CD14-positive monocyte (primary cell): ENCODE measurements around a stretch of chr12.

GRCh38 chr12:112175562-112176164 is 50.3 kb downstream of the TRAFD1 start:
- CAGE, long polyA plus RNA = no peak

- CAGE, long polyA plus RNA = no peak
Observed at GRCh38 chr12:112406619-112407249, 2.7 kb downstream of the RPL6 start.

GRCh38 chr12:112422370-112422958 is 3.7 kb downstream of the PTPN11 start:
- CAGE, long polyA plus RNA = no peak

DNA sequence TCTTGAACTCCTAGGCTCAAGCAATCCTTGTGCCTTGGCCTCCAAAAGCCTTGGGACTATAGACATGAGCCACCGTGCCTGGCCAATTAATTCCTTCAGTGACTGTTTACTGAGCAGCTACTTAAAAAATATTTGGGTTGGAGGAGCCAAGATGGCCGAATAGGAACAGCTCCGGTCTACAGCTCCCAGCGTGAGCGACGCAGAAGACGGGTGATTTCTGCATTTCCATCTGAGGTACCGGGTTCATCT is 170.6 kb upstream of the RPH3A start:
- CAGE, long polyA plus RNA = no peak

DNA sequence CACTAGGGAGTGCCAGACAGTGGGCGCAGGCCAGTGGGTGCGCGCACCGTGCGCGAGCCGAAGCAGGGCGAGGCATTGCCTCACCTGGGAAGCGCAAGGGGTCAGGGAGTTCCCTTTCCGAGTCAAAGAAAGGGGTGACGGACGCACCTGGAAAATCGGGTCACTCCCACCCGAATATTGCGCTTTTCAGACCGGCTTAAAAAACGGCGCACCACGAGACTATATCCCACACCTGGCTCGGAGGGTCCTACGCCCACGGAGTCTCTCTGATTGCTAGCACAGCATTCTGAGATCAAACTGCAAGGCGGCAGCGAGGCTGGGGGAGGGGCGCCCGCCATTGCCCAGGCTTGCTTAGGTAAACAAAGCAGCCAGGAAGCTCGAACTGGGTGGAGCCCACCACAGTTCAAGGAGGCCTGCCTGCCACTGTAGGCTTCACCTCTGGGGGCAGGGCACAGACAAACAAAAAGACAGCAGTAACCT is 170.2 kb upstream of the RPH3A start:
- CAGE, long polyA plus RNA = no peak

DNA sequence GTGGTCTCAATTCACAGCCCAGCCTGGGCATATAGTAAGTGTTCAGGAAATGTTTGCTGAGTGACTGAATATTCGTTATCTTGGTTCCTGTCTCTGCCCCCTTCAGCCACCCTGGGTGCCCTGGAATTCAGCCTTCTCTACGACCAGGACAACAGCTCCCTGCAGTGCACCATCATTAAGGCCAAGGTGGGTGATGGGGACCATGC is 27.8 kb upstream of the OAS1 start:
- CAGE, long polyA plus RNA = no peak

DNA sequence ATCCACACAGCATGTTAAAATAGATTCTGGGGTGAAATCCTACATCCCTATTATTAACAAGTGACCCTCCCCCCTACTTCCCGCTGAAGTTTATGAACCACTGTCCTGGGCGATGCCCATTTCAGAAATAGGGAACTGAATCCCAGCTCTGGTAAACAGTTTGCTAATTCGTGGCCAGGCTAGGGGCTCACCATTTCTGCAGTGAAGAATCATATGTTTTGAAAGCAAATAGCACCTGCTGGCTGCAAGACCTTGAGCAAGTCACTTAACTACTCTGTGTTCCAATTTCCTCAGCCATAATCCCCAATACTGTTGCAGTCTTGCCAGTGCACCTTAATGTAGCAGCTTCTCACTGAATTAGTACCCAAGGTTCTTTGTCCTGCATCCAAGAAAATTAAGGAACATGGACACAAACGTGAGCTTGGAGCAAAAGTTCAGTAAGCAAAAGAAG is 642 bp downstream of the OAS1 start:
- CAGE, long polyA plus RNA = no peak

GRCh38 chr12:112998879-112999612 is 20.7 kb downstream of the OAS2 start:
- CAGE, long polyA plus RNA = no peak

DNA sequence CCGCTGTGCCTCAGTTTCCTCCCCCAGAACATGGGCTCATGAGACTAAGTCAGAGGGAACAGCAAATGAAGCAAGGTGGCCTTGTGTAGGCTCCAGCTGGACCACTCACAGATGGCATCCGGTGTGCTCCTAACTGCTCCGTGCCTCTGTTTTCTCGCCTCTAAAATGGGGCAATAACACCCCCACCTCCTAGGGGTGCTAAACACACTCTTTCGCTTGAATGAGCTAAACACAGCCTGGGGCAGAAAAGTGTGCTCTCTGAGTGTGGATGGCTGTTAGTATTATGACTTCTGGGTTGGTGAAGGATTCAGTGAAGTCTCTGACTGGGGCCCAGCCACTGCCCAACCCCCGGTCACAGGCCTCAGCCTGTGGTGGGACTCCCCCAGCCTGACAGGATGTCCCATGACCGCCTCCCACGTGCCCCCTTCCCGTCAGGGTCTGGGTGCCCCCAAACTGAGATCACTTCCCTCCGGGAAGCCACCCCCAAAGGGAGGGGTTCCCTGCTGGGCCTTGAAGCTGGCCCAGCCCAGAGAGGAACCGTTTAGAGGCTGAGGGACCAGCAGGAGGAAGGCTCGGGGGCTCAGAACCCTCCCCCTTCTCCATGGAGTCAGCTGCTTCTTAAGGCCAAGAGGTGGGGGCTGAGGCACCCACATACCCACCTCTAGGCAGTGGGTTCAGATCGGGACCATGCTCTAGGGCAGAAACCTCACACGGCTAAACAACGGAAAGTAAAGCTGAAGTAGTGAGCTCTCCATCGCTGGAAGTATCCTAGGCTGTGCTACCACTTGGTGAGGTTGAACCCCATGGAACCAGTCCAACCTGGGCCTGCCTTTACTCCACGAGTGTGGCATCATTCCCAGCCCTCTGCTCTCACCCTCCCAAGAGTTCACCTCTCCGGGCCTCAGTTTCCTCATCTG is 13.7 kb downstream of the DTX1 start:
- CAGE, long polyA plus RNA = no peak

GRCh38 chr12:113152597-113153204 is 3.2 kb downstream of the CFAP73 start:
- CAGE, long polyA plus RNA = no peak

DNA sequence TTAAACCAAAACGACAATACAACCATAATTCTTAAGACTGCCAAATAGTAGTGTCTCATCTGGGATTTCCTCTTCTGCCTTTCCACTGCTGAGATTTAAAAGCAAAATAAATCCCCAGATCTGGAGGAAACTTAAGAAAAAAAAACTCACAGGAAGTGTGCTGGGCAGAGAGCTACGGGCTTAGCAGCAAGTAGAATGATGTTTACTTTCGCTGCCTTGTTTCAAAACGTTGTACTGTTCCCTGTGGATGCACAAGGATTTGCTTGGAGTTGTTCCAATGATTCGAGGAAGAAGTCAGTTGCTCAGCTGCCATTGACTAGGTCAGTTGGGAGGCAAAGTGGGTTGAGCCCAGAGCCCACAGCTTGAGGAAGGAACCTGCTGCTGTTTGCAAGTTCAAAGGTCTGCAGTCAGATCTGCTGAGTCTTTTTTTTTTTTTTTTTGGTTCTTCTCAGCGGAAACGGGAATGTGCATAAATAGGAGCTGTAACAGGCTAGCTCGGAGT is 1.8 kb downstream of the TPCN1 start:
- CAGE, long polyA plus RNA = no peak

DNA sequence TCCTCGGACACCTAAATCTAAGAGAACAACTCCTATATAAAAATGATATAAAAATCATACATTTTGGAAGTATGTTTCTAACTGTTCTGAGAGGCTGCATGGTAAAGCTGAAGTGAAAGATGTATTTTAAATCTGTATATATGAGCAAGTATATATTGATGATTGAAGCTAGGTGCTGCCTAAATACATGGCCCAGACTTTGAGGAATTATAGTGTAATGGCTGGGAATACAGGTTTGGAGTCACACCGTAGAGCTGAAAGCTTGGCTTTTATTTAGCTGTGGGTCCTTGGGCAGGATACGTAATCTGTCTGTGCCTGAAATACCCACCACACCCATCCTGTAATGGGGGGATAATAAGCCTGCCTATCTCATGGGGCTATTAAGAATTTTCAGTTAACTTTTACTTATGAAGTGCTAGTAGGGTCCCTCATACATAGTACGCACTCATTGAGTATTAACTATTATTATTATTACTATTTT is 2.7 kb downstream of the TPCN1 start:
- CAGE, long polyA plus RNA = no peak

GRCh38 chr12:113236470-113237248 is 15.4 kb downstream of the TPCN1 start:
- CAGE, long polyA plus RNA = no peak

GRCh38 chr12:113271707-113272908 is 50.8 kb downstream of the TPCN1 start:
- CAGE, long polyA plus RNA = no peak

- CAGE, long polyA plus RNA = no peak
Observed at GRCh38 chr12:113276967-113277737, 55.9 kb downstream of the TPCN1 start.

DNA sequence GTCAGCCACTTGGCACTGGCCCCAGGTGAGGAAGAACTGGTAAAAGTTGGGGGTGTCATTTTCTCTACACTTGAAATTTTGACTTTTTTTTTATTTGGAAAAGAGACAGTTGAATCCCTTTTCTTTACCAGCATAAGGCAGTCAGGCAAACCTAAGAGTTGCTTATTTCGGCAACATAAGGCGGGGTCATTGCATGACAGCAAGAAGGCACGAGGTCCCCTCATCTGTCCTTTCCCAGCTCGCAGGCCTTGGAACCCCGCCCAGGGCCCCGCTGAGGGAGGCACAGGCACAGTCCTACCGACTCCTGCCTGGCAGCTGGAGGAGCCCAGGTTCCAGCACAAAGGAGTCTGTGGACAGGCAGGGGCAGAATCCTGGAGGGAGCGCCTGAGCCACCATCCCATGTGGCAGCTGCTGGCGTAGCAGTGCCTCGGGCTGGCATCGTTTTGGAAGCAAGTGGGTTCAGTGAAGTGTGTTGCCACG is 36.2 kb downstream of the SLC8B1 start:
- CAGE, long polyA plus RNA = no peak

GRCh38 chr12:113360090-113360474 is 1.7 kb downstream of the PLBD2 start:
- CAGE, long polyA plus RNA = no peak

- CAGE, long polyA plus RNA = no peak
Observed at GRCh38 chr12:113374292-113374787, 16.0 kb downstream of the PLBD2 start.

DNA sequence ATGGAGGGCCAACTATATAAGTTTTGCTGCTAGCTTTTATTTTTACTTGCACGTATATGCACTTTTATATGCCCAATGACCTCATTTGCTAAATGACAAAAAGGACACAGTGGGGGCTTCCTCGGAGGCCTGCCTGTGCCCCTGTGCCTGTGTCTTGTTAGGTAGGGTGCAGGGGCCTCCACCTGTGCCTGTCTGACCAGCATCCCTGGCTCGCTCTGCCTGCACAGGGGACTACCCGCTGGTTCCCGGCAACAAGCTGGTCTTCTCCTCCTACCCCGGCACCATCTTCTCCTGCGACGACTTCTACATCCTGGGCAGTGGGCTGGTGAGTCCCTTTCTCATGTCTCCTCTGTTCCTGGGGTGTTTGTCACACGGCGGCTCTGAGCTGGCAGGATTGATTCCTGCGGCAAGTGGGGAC is 22.1 kb downstream of the PLBD2 start:
- CAGE, long polyA plus RNA = no peak

GRCh38 chr12:113390682-113391293 is 12.9 kb downstream of the SDS start:
- CAGE, long polyA plus RNA = no peak